Right atrium auricular region (tissue), 2 donors: ENCODE measurements around a stretch of chr16.

GRCh38 chr16:51138739-51139248 lies 12.3 kb downstream of the SALL1 start:
- PRO-cap: no peak
- RAMPAGE, long total RNA, 2 experiments: no peak in any of the 2 experiments

GRCh38 chr16:51591806-51592471 lies 440.9 kb upstream of the SALL1 start:
- PRO-cap: no peak
- RAMPAGE, long total RNA, 2 experiments: no peak in any of the 2 experiments

- PRO-cap: no peak
- RAMPAGE, long total RNA, 2 experiments: no peak in any of the 2 experiments
Observed at GRCh38 chr16:51763313-51763752, 612.3 kb upstream of the SALL1 start.

GRCh38 chr16:52492742-52493301 lies 54.1 kb downstream of the TOX3 start:
- PRO-cap: no peak
- RAMPAGE, long total RNA, 2 experiments: no peak in any of the 2 experiments

- PRO-cap: no peak
- RAMPAGE, long total RNA, 2 experiments: no peak in any of the 2 experiments
Observed at GRCh38 chr16:52543658-52544001, 3.3 kb downstream of the TOX3 start.

DNA sequence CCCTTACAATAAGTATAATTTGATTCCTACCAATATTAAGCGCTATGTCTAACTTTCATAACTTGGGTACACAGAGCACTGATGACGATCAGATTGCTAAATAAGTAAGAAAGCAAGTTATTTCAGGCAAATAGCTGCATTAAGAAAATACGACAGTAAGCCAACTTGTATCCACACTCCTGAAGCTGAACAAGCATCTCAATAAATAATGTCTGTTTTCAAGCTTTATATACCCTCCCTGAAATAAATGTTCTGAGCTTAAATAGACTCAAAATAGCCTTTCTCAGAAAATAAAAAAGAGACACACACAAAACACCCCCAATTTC lies 2.5 kb downstream of the TOX3 start:
- PRO-cap: no peak
- RAMPAGE, long total RNA, 2 experiments: no peak in any of the 2 experiments

DNA sequence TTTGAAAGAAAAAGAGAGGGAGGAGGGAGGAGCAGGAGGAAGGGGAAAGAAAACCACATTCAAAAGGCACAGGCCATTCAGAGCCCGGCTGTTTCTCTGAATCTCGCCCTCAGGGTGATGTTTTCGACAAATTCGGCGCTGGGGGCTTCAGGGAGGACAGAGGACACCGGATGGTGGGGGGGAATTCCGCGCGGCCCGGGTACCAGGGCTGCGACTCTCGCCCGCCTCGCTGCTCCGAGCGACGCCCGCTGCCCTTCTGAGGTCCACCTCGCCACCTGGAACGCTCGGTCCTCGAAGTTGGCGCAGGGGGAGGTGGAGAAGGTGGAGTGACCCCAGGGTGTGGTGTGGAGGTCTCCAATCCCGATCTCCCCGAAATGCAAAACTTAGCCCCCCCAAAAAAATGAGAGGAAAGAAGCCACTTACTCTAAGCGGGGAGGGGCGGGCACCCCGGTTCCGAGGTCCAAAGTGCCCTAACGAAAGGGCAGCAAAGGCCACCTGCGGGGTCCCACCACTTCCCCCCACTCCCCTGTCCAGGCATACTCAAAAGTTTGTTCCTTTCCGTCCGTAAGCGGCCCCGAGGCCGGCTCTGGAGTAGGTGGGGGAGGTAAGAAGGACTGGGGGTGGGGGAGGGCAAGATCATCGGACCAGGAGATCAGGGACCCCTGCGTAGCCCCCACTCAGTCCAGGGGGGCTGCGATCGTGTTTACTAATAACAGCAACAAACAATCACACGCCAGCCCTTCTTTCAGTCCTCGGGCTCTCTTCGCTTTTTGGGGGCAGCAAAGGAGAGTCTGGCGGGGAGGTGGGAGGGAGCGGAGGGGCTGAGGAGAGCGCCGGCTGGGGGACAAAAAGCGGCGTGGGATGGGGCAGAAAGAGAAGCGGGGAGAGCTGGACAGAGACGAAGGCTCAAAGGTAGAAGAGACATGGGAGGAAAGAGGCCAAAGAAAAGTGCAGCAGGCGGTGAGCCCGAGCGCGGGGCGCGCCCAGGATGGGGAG lies 1.0 kb downstream of the TOX3 start:
- PRO-cap: no peak
- RAMPAGE, long total RNA, 2 experiments: no peak in any of the 2 experiments

GRCh38 chr16:52611753-52612530 lies 65.0 kb upstream of the TOX3 start:
- PRO-cap: no peak
- RAMPAGE, long total RNA, 2 experiments: no peak in any of the 2 experiments

DNA sequence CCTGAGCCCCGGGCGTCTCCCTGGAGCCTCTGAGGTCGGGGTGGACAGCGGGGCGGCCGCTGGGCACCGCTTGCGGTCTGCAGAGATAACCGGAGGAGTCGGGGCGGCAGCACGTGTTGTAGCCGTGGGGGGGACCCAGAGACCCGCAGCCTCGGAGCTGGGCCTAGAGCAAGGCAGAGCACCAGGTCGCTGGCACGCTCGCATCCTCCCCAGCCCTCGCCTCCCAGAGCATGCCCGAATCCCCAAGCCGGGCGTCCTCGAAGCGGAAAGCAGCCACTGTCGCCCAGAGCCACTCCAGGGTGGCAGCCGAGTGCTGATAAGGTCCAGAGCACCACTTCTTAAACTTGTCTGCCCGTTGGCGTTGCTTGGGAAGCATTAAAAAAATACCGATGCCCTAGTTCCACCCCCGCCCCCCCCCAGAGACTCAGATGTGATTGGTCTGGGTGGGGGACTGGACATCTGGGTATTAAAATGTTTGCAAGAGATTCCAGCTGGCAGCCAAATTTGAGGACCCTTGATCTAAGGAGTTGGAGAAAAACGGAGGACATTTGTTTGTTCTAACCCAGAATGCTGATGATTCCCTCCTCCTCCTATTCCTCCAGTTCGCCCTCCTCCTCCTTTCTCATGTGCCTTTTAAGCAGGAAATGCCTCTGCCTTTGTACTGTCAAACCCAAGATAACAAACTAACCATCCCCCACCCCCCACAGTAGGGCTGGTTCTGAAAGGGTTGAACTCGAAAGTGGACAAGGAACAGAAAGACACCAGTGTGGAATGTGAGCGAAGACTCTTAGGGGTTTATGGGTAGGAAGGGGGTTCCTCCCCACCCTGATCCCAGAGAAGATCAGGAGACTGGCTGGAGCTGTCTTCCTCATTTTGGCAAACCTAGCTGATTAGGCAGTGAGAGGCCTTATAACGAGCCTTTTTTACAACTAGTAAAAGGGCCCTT lies 568 bp downstream of the CHD9 start:
- PRO-cap: unidirectional peak, plus-strand start at position 176 of the sequence; unidirectional peak, minus-strand start at position 312 of the sequence; bidirectional peak, plus-strand start at position 704 of the sequence, minus-strand start at position 628 of the sequence
- RAMPAGE, long total RNA, 2 experiments: no peak in any of the 2 experiments

DNA sequence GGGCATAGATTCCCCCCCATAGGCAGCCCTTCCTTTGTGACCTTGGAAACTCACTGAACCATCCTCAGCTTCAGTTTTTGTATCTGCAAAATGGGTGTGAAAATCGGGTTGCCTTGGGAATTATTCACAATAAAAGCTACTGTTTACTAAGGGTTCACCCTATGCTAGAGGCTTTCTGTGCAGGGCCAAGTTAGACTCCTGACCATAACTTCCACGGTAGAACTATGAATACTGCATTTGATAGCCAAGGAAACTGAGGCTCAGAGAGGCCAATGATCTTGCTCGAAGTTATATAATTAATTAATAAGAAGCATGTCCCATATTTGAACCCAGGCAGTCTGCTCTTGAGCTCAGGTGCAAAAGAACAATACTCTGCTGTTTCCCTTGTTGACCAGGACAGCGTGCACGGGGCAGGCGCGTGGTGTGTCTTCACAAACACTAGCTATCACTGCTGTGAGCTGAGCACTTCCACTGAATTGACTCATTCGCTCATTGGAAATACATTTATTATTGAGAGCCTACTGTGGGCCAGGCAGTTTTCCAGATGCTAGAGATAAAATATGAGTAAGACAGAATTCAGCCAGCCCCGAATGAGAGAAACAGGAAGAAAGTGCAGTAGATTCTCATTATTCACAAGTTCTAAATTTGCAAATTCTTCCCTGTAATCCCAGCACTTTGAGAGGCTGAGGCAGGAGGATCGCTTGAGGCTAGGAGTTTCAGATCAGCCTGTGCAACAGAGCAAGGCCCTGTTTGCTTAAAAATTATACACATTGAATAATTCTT lies 1.6 kb downstream of the CHD9 start:
- PRO-cap: unidirectional peak, minus-strand start at position 478 of the sequence
- RAMPAGE, long total RNA, 2 experiments: no peak in any of the 2 experiments

GRCh38 chr16:53138005-53139257 lies 83.6 kb downstream of the CHD9 start:
- PRO-cap: no peak
- RAMPAGE, long total RNA, 2 experiments: no peak in any of the 2 experiments

DNA sequence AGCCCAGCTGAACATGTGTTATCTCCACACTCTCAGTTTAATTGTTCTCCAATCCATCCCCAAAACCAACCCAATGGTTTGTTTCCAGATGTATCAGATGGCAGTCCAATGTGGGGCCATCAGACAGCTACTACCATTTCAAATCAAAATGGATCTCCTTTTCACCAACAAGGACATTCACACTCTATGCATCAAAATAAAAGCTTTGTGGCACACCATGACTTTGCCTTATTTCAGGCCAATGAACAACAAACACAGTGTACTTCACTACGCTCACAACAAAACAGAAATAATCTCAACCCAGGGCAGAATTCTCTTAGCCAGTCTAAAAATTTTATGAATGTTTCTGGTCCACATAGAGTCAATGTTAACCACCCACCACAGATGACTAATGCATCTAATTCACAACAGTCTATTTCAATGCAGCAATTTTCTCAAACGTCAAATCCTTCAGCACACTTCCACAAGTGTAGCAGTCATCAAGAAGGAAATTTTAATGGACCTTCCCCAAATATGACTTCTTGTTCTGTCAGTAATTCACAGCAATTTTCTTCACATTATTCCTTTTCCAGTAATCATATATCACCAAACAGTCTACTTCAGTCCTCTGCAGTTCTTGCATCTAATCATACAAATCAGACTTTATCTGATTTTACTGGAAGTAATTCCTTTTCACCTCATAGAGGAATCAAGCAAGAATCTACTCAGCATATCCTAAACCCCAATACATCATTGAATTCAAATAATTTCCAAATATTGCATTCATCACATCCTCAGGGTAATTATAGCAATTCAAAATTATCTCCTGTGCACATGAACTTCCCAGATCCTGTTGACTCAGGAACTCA lies 101.8 kb downstream of the CHD9 start:
- PRO-cap: no peak
- RAMPAGE, long total RNA, 2 experiments: no peak in any of the 2 experiments

GRCh38 chr16:53372821-53374082 lies 61.0 kb upstream of the RBL2 start:
- PRO-cap: no peak
- RAMPAGE, long total RNA, 2 experiments: no peak in any of the 2 experiments

- PRO-cap: no peak
- RAMPAGE, long total RNA, 2 experiments: no peak in any of the 2 experiments
Observed at GRCh38 chr16:53490734-53491464, 12.1 kb downstream of the AKTIP start.

GRCh38 chr16:54063209-54064046 lies 223.2 kb downstream of the IRX3 start:
- PRO-cap: no peak
- RAMPAGE, long total RNA, 2 experiments: no peak in any of the 2 experiments

- PRO-cap: no peak
- RAMPAGE, long total RNA, 2 experiments: no peak in any of the 2 experiments
Observed at GRCh38 chr16:54064770-54065286, 221.8 kb downstream of the IRX3 start.

DNA sequence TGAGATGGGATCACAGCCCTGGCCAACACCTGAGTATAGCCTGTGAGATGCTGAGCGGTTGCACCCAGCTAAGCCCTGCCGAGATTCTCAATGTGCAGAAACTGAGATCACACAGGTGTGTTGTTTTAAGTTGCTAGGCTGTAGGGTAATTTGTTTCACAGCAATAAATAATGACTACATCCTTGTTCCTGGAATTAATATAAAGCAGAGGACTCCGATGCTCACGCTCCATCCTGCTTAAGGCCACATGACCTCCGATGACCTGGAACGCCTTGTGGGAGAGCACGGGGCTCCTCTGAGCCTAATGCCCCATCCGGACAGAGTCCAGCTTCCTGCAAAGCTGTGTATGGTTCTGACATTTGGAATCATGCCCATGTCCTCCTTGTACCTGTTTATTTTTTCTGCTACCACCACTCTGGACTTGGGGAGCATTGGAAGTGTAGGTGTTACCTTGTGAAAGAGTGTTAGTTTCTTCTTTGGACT lies 125.6 kb downstream of the IRX3 start:
- PRO-cap: no peak
- RAMPAGE, long total RNA, 2 experiments: no peak in any of the 2 experiments

GRCh38 chr16:54265613-54266130 lies 20.9 kb downstream of the IRX3 start:
- PRO-cap: no peak
- RAMPAGE, long total RNA, 2 experiments: no peak in any of the 2 experiments

DNA sequence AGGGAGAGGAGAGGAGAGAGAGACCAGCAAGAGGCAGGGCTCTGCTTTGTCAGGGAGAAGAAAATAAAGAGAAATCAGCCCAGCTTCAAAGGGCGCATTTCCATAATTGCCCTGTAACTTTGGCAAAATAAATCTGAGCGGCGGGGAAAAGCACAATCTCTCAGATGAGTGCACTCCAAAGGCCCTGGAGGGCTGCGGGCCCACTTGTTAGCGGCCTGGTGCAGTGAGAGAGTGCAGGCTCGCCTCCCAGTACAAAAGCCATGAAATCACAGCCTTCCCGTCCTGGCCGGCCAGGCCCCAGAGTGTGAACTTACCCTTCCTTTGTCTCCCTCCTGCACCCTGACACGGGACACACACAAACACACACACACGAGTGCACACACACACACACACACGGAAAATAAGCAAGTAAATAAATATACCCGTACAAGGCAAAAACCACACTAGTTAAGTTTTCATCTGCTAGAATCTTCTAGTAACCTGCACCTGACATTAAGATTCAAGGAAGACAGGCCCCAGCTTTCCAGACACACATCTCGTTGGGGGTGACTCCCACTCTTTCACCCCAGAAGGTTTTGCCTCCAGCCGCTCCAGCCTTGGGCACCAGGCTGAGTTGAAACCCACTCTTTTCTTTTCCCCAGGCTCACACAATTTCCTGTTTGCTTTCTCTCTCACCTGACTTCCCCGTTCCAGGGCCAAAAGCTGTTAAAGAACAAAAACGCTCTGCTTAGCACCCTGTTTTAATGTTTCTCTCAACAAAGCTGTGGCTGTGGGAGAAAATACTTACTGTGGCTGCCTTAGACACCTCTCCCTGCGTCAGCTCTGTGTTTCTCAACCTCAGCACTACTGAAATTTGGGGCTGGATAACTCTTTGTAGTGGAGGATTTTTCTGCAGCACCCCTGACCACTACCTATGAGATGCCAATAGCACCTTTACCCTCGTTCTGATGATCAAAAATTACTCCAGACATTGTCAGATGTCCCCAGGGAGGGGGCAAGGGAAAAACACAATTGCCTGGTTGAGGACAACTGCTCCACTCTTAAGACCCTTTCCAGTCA lies 8.4 kb downstream of the IRX3 start:
- PRO-cap: no peak
- RAMPAGE, long total RNA, 2 experiments: no peak in any of the 2 experiments

DNA sequence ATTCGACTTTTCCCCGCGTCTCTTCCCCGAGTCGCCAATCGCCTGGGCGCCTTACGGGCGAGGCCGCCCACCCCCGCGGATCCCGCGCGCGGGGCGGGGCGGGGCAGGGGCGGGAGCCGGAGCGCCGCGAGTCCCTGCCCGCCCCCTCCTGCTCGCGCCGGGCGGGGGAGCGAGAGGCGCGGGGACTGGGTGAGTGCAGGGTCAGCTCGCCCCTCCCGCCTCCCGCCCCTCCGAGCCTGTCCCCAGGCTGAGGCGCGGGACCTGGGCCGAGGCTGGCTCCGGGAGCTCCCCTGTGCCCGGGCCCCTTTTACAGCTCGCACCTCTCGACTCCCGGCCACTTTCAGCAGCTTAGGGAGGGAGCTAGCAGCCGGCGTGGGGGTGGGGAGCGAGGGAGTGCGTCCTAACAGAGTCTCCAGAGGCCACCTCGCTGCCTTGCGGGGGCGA lies 292 bp upstream of the IRX3 start:
- PRO-cap: bidirectional peak, plus-strand start at position 245 of the sequence, minus-strand start outside the sequence; unidirectional peak, plus-strand start at position 337 of the sequence
- RAMPAGE, long total RNA, 2 experiments: no peak in any of the 2 experiments